Measurements from ENCODE around the genes MRPL23 and TH.

DNA sequence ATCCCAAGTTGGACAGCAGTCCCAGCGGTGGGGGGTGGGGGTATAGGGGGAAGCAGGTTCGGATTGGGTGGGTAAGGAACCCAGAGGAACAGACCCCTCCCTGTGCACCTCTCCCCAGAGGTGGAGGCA is 18.9 kb downstream of the PRR33 start:
- PRO-cap, 4 experiments: no peak in any of the 4 experiments
- RAMPAGE, long total RNA, 2 experiments: no peak in any of the 2 experiments

GRCh38 chr11:1927492-1927985 is 8.0 kb downstream of the TNNT3 start:
- PRO-cap, 4 experiments: no peak in any of the 4 experiments
- RAMPAGE, long total RNA, 2 experiments: no peak in any of the 2 experiments

- PRO-cap, 4 experiments: no peak in any of the 4 experiments
- RAMPAGE, long total RNA, 2 experiments: no peak in any of the 2 experiments
These were observed 10.5 kb downstream of the TNNT3 start for GRCh38 chr11:1930007-1930448.

DNA sequence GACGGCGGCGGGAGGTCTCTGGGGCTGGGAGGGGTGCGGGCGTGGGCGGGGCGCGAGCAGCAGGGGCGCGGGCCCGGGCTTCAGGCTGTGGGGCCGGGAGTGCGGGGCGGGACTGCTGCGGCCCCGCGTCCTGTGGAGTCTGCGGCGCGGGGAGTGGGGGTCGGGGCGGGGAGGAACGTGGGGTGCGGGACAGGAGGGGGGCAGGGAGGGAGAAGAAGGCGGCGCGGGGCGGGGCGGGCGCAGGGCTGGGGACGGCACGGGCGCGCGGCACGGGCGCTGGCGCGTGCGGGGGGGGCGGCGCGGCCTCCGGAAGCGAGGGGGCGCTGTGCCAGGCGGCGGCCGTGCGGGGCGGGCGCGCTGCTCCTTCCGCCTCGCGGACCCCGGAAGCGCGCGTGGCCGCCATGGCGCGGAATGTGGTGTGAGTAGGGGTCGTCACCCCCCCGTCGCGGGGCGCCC is at the start of gene MRPL23:
Gene MRPL23 (plus strand): TSS at position 371 of the 456 bp plus-strand sequence.
- PRO-cap, 4 experiments: no peak in any of the 4 experiments
- RAMPAGE, long total RNA, 2 experiments: start-site peak on the plus strand in 1 of 2 experiments, centred at position 382 of the sequence, 32 reads per replicate

DNA sequence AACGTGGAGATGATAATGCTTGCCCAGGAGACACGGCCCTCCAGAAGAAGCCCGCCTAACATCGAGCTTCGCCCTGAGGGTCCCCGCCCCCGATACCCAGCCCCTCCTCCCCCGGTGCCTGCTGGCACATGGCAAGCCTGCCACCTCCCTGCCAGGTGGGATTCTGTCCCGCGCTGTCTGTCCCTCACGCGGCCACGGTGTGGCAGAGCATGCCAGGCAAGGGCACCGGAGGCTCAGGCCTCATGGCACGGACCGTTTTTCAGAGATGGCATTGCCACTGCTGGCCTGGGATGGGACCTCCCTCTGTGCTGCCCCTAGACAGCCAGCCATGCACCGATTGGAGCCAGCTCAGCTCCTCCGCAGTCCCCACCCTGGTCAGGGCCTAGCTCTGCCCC is 19.4 kb downstream of the MRPL23 start:
- PRO-cap, 4 experiments: no peak in any of the 4 experiments
- RAMPAGE, long total RNA, 2 experiments: no peak in any of the 2 experiments

GRCh38 chr11:2109092-2109969 is 29.9 kb downstream of the IGF2 start:
- PRO-cap, 4 experiments: no peak in any of the 4 experiments
- RAMPAGE, long total RNA, 2 experiments: no peak in any of the 2 experiments

GRCh38 chr11:2130361-2131105 is 8.7 kb downstream of the IGF2 start:
- PRO-cap, 4 experiments: no peak in any of the 4 experiments
- RAMPAGE, long total RNA, 2 experiments: start-site peak on the plus strand in 1 of 2 experiments, at chr11:2130460-2130661 at its widest, 19 reads per replicate

DNA sequence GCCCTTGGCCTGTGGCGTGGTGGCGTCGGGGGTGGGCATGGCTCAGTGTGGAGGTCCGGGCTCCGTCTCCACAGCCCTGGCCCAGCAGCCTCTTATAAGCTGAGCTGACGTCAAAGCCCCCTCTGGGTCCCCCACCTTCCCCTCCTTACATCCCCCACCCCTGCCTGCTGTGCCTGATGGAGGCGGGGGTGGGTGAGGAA is at the start of gene TH:
Gene TH (minus strand): TSS at position 68 of the 200 bp plus-strand sequence.
- PRO-cap, 4 experiments: no peak in any of the 4 experiments
- RAMPAGE, long total RNA, 2 experiments: no peak in any of the 2 experiments

DNA sequence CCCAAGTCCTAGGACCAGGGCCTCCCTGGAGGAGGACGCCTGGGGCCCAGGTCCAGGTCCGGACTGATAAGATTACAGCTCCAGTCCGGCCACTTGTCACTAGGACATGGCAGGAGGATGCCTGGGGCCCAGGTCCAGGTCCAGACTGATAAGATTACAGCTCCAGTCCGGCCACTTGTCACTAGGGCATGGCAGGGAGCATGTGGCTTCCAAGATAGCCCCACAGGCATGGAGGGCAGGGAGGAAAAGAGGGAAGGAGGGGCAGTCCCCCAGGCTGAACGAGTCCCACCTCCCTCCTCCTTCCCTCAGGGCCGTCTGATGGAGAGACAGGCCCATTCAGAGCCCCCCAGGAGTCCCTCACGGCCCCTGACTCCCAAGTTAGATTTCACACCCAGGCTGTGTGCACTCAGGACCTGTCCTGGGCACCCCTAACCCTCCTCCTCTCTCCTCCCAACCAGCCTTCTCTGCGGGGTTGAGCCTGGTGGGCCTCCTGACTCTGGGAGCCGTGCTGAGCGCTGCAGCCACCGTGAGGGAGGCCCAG is 1.9 kb downstream of the TSPAN32 start:
- PRO-cap, 4 experiments: no peak in any of the 4 experiments
- RAMPAGE, long total RNA, 2 experiments: no peak in any of the 2 experiments

- PRO-cap, 4 experiments: no peak in any of the 4 experiments
- RAMPAGE, long total RNA, 2 experiments: no peak in any of the 2 experiments
These were observed 19.3 kb downstream of the TSPAN32 start for GRCh38 chr11:2321043-2321672.

DNA sequence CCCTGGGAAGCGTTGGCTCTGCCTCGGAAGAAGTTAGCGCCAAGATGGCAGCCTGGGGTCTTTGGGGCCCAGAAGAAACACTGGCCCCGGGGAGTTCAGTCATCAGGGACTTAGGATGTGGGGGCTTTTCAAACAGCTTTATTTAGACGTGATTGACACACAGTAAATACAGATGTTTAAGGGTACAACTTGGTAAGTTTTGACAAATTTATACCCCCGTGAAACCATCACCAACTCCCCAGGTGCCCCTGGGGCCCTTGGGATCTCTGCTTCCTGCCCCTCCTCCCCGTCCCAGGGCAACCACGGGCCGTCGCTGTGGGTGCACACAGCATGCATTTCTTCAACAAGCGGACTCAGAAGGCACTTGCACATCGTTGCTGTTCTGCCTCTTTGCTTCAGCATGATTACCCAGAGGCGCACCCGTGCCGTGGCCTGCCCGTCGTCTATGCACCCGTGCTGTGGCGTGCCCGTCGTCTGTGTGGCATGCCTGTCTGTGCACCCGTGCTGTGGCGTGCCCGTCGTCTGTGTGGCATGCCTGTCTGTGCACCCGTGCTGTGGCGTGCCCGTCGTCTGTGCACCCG is 8.0 kb downstream of the CD81 start:
- PRO-cap, 4 experiments: no peak in any of the 4 experiments
- RAMPAGE, long total RNA, 2 experiments: no peak in any of the 2 experiments

- PRO-cap, 4 experiments: peak in 4 of 4 experiments; most common plus-strand start chr11:2396380 (in 4)
- RAMPAGE, long total RNA, 2 experiments: no peak in any of the 2 experiments
These were observed 4.4 kb upstream of the TSSC4 start for GRCh38 chr11:2396131-2396520.

GRCh38 chr11:2547855-2548449 is 103.1 kb downstream of the KCNQ1 start:
- PRO-cap, 4 experiments: no peak in any of the 4 experiments
- RAMPAGE, long total RNA, 2 experiments: no peak in any of the 2 experiments

DNA sequence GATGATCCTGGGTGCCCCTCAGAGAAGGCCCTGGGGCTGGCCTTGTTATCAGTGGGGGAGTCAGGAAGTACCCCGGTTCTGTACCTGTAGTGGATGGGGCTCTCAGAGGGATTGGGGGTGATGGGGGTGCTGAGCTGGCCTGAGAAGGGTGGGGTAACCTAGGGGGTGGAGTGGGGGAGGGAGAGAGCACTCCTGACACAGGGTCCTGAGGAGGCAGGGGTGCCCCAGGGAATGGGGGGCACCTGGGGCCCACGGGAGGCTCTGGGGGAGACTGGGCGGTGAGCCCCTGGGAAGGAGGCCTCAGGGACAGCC is 122.0 kb downstream of the KCNQ1 start:
- PRO-cap, 4 experiments: no peak in any of the 4 experiments
- RAMPAGE, long total RNA, 2 experiments: no peak in any of the 2 experiments

GRCh38 chr11:2644735-2645296 is 200.0 kb downstream of the KCNQ1 start:
- PRO-cap, 4 experiments: no peak in any of the 4 experiments
- RAMPAGE, long total RNA, 2 experiments: no peak in any of the 2 experiments

- PRO-cap, 4 experiments: no peak in any of the 4 experiments
- RAMPAGE, long total RNA, 2 experiments: no peak in any of the 2 experiments
These were observed 190.1 kb downstream of the CDKN1C start for GRCh38 chr11:2695224-2696168.

- PRO-cap, 4 experiments: peak in 4 of 4 experiments; most common plus-strand start chr11:2700279 (in 4); most common minus-strand start chr11:2699994 (in 4)
- RAMPAGE, long total RNA, 2 experiments: no peak in any of the 2 experiments
These were observed 185.7 kb downstream of the CDKN1C start for GRCh38 chr11:2699567-2700561.

DNA sequence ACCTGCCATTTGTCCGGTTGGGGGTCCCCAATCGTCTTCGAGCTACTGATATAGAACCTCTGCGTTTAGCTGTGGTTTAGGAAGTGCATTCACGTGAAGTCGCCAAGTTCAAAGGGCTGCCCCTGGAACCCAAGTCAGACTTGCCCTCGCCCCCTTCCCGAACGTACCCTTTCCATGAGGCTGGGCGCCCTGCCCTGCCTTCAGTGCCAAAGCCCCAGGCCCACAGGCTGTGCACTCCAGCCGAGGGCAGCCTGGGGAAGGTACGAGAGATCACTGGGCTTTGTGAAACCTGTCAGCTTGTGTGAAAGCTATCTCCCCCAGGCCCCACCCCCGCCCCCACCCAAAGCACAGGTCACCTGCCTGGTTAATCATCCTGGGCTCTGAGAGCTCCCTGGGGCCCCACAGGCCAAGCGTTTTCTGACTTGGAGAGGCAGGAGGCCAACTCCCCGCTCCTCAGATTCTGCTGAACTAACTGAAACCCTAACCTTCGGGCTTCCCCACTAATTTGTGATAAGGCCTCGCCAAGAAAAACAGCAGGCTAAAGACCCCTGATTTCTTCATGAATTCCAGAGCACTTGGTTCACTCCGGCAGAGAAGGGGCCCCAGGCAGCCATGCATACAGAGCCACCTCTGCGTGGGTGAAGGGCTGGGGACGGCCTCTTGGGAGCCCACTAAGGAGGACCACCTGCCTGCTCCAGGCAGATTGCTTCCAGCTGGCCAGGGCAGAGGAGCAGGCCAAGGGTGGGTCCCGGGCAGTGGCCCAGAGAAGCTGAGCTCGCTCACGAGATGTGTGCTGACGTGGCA is 159.9 kb downstream of the CDKN1C start:
- PRO-cap, 4 experiments: peak in 2 of 4 experiments; most common minus-strand start position 275 of the sequence (in 2)
- RAMPAGE, long total RNA, 2 experiments: no peak in any of the 2 experiments

DNA sequence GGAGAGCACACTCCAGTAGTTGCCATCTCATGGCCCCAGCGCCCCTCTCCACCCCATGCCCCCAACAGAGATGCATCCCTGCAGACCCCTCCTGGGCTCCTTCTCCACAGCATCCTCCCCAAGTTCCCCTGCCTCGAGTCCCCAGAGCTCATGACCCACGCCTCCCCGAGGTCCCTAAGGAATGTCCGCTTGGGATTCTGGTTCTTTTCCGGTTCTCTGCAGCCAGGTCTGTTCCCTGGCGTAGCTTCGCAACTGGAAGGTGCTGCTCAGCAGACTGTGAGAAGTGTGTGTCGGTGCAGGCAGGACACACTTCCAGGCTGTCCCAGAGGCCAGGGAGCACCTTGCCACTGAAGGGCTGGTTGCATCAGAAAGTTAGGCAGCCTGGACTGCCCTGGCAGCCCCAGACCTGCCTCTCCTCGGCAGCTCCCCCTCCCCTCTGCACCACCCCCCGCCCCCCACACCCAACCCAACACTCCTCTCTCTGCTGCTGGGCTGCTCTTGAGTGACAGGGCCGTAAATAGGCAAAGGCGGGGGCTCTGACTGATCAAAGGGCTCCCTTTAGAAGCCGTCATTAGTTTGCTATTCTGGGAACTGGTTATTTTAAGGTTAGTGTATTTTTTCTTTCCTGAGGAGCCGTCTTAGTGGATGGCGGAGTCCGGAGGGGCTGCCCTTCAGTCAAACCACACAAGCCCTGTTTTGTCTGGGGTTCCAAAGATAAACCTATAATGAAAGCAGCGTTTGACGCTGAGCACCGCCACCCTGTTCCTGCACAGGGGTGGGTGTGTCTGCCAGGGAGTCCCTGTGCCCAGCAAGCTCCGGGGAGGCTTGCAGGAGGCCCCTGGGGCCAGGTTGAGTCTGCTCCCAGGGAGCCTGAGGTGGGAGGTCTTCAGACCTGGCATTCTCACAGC is 97.2 kb downstream of the CDKN1C start:
- PRO-cap, 4 experiments: no peak in any of the 4 experiments
- RAMPAGE, long total RNA, 2 experiments: no peak in any of the 2 experiments

GRCh38 chr11:2809293-2809718 is 76.3 kb downstream of the CDKN1C start:
- PRO-cap, 4 experiments: no peak in any of the 4 experiments
- RAMPAGE, long total RNA, 2 experiments: no peak in any of the 2 experiments

Measured in right lobe of liver (tissue), 4 donors.